Omental fat pad (tissue), 4 donors: ENCODE measurements around the genes TBR1 and FAP.

DNA sequence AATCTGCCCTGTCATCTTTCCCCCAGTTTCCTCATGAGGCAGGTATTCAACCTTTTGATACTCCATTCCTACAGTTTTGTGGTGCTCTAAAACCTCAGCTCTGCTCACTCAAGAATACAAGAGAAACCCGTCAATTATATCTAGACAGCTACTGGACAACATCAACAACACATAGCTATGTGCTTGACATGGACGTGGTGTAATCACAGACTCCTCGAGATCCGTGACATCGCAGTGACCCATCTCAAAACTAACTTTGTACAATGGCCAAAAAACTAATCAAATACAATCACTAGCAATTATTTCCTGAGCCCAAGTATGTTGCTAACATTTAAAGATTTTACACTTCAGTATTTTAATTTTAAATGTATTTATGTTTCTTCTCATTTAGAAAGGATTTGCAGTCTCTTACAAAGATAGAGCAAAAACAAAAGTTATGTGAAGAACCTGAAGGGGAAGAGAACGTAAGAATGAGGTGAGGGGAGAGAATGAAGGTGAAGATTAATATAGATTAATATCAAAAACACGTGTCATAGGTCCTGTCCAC, 23.5 kb downstream of the WDSUB1 start:
- PRO-cap: no peak
- RAMPAGE, long total RNA, 4 experiments: no peak in any of the 4 experiments

- PRO-cap: no peak
- RAMPAGE, long total RNA, 4 experiments: no peak in any of the 4 experiments
Measured at GRCh38 chr2:159290079-159291022, 3.8 kb upstream of the WDSUB1 start.

GRCh38 chr2:159347281-159347810, 60.8 kb upstream of the WDSUB1 start:
- PRO-cap: no peak
- RAMPAGE, long total RNA, 4 experiments: no peak in any of the 4 experiments

DNA sequence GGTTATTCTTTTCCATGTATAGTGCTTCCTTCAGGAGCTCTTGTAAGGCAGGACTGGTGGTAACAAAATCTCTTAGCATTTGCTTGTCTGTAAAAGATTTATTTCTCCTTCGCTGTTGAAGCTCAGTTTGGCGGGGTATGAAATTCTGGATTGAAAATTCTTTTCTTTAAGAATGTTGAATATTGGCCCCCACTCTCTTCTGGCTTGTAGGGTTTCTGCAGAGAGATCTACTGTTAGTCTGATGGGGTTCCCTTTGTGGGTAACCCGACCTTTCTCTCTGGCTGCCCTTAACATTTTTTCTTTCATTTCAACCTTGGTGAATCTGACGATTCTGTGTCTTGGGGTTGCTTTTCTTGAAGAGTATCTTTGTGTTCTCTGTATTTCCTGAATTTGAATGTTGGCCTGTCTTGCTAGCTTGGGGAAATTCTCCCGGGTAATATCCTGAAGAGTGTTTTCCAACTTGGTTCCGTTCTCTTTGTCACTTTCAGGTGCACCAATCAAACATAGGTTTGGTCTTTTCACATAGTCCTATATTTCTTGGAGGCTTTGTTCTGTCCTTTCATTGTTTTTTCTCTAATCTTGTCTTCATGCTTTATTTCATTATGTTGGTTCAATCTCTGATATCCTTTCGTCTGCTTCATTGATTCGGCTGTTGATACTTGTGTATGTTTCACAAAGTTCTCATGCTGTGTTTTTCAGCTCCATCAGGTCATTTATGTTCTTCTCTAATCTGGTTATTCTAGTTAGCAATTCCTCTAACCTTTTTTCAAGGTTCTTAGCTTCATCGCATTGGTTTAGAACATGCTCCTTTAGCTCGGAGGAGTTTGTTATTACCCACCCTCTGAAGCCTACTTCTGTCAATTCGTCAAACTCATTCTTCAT, 141.4 kb downstream of the BAZ2B start:
- PRO-cap: no peak
- RAMPAGE, long total RNA, 4 experiments: no peak in any of the 4 experiments

GRCh38 chr2:159713594-159713942, 1.3 kb downstream of the MARCHF7 start:
- PRO-cap: no peak
- RAMPAGE, long total RNA, 4 experiments: no peak in any of the 4 experiments

GRCh38 chr2:160407291-160408293, 86.0 kb downstream of the RBMS1 start:
- PRO-cap: unidirectional peak, minus-strand start at chr2:160407903
- RAMPAGE, long total RNA, 4 experiments: no peak in any of the 4 experiments

GRCh38 chr2:160647788-160648849, 154.5 kb upstream of the RBMS1 start:
- PRO-cap: no peak
- RAMPAGE, long total RNA, 4 experiments: no peak in any of the 4 experiments

- PRO-cap: no peak
- RAMPAGE, long total RNA, 4 experiments: no peak in any of the 4 experiments
Measured at GRCh38 chr2:161139448-161139994, 20.7 kb upstream of the TANK start.

- PRO-cap: no peak
- RAMPAGE, long total RNA, 4 experiments: no peak in any of the 4 experiments
Measured at GRCh38 chr2:161280973-161281453, 27.2 kb upstream of the PSMD14 start.

DNA sequence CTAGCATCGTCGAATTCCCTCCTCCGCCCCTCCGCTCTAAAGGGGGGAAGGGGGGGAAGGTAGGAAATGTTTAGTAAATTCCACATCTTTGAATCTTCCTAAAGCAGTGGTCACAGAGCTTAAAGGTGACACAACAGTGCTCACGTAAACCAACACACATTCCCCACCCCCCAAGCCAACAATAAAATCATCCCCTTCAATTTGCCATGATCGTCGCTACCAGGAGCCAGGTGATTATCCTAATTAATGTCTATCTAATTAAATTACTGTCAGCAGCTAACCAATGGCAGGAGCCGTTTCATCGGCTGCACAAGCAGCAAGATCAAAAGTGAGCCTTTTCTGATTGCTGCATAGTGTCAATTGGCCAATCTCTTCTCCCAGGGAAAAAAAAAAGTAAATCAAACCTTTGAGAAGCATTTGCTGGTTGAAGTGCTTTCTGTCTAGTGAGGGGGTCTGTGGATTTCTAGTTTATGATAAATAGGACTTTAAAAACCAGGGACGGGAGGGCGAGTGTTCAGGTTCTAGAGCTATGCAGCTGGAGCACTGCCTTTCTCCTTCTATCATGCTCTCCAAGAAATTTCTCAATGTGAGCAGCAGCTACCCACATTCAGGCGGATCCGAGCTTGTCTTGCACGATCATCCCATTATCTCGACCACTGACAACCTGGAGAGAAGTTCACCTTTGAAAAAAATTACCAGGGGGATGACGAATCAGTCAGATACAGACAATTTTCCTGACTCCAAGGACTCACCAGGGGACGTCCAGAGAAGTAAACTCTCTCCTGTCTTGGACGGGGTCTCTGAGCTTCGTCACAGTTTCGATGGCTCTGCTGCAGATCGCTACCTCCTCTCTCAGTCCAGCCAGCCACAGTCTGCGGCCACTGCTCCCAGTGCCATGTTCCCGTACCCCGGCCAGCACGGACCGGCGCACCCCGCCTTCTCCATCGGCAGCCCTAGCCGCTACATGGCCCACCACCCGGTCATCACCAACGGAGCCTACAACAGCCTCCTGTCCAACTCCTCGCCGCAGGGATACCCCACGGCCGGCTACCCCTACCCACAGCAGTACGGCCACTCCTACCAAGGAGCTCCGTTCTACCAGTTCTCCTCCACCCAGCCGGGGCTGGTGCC, at the start of gene TBR1:
TSS of gene TBR1 (plus strand) at position 416 of the 1,131 bp plus-strand sequence.
- PRO-cap: no peak
- RAMPAGE, long total RNA, 4 experiments: no peak in any of the 4 experiments

- PRO-cap: no peak
- RAMPAGE, long total RNA, 4 experiments: no peak in any of the 4 experiments
Measured at GRCh38 chr2:162011743-162012017, 62.3 kb downstream of the DPP4 start.

DNA sequence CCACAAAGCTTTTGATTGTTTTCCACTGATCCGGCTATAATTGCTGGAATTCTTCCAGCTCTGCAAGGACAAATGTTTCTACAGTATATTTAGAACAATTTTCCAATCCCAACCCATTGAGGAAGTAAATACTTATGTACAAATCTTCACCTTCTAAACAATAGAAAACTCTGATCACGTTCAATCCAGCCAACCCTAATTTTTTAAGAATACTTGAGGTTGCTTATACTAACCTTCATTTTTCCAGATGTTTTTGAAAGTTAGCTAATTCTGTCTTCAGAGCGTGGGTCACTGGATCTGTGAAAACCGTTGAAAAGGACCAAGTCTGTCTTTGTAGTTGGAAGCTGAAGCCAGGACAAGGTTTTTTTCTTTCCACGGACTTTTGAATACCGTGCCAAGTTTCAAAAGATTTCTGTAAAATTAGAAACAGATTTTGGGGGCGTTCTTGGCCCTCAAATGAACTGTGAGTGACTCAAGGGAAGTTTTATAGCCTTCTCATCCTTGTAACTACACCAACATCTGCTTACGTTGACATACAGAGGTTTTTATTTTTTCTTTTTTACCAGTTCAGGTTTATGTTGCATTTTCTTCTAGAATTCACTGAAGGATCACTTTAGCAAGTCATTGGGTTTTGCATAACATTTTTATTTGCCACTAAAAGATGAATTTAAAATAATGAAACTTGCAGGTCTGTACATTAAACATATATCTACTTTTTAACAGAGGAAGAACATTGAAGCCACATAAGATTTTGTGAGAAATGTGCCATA, at the start of gene FAP:
TSS of gene FAP (minus strand) at position 357 of the 770 bp plus-strand sequence.
- PRO-cap: no peak
- RAMPAGE, long total RNA, 4 experiments: start-site peak on the minus strand in 3 of 4 experiments, centred at positions 319 to 338 of the sequence, 5 to 69 reads per replicate

DNA sequence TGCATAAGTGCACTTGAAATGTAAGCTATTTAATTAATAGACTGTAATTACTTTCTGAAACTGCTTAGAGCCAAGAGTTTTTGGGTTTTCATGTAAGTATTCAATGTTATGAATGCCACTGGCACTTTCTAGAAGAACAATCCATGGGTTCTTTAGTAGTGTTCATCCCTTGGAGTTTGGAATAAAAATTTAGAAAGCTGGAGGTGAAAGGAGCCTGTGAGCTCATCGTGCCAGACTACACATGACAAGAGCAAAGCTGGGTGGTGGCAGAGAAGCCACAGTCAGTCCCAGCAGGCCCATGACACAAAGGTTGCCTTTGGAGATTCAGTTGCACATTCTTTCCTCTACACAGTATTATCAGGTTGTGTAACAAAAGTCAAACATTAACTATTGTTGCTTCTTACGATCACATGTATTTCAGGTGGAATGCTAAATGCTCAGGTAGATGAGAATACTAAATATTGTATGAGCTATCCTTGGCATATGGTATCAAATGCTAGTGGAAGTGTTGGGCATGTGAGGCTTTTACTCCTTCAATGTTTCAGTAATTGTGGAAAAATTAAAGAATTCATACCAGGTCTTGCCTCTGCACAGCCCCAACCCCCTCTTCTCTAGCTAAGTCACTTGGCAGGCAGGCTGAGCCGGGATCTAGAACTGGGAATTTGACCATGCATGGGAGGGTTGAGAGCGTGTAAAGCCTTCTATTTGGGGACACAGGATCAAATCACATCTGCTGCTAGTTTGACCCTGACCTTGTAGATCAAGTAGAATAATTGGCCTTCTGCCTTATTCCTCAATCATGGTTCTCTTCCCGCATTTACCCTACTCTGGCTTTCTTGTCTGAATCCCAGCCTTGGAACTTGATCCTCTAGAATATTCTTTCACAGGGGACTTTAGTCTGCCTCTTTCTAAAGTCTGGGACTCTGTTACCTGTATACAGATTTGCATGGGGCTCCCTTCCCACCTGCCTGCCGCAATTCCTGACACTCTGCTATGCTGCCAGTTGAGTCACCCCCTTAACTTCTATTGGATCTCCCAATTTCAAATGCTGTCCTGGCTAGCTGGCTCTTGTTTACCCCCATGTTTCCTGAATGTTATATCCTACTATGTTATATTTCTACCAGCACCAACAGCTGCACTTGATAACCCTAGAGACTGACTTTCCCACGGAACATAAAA, 231.0 kb downstream of the GCA start:
- PRO-cap: no peak
- RAMPAGE, long total RNA, 4 experiments: no peak in any of the 4 experiments

DNA sequence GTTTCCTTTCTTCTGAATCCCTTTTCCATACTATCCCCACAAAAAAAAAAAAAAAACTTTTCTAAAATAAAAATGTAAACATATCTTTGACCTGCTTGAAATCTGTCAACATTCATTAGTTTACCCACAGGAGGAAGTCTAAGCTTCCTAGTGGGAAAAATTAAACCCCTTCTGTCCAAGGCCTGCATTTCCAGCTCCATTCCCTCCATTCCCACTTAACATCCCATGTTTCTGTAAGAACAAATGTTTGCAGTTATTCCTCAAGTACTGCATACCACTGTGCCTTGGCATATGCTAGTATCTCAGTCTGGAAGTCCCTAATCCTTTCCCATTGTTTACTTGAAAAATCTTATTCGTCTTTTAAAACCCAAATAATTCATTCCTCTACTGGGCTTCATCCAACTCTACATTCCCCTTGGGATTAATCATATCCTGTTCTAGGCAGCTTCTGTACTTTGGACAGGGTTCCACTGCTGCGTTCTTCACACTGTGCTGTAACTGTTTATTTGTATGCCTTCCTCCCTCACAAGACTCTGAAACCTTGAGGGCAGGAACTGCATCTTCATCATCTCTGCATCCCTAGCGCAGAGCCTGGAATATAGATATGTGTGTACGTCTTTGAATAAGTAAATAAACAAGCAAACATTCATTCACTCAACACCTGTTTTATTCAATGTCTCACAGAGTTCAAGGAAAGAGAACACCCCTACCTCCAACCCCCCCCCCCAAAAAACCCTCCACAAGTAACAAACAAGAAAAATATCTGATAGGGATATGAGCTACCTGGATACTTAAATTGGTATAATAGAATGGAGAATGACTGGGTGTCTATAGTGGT, 68.3 kb downstream of the FIGN start:
- PRO-cap: no peak
- RAMPAGE, long total RNA, 4 experiments: no peak in any of the 4 experiments

GRCh38 chr2:163702251-163702898, 33.4 kb downstream of the FIGN start:
- PRO-cap: no peak
- RAMPAGE, long total RNA, 4 experiments: no peak in any of the 4 experiments

- PRO-cap: no peak
- RAMPAGE, long total RNA, 4 experiments: no peak in any of the 4 experiments
Measured at GRCh38 chr2:164622224-164623222, 1.2 kb upstream of the GRB14 start.

- PRO-cap: no peak
- RAMPAGE, long total RNA, 4 experiments: no peak in any of the 4 experiments
Measured at GRCh38 chr2:164776149-164776817, 65.3 kb downstream of the COBLL1 start.

- PRO-cap: no peak
- RAMPAGE, long total RNA, 4 experiments: no peak in any of the 4 experiments
Measured at GRCh38 chr2:164823423-164824105, 18.1 kb downstream of the COBLL1 start.

DNA sequence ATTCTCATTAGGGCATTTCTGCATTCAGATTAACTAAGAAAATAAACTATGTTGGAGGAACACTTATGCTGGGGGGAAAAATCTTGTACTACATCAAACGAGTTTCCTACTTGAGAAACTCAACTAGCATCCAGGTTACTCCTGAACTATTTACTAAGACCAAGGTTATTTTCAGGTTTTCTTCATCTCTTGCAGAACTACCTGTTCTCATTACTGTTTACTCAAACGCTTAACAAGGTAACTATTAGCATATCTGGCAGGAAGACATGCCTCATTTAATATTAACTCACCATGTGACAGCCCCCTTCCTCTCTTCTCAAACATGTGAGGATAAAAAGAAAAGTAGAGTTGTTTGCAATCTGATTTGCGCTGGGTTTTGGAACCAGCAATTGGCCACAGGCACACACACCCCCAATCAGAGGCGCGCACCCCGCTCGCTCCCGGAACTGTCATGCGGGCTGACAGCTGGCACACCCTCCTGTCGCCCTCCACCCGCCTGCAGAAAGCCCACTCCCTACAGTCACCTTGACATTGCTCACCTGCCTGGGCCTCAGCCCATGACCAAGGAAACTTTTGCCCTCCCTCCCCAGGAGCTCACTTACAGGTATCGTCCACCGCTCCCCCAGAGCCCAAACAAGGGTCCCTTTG, 1.3 kb downstream of the COBLL1 start:
- PRO-cap: no peak
- RAMPAGE, long total RNA, 4 experiments: start-site peak on the plus strand in 2 of 4 experiments, centred at positions 480 to 486 of the sequence, 6 to 8 reads per replicate

DNA sequence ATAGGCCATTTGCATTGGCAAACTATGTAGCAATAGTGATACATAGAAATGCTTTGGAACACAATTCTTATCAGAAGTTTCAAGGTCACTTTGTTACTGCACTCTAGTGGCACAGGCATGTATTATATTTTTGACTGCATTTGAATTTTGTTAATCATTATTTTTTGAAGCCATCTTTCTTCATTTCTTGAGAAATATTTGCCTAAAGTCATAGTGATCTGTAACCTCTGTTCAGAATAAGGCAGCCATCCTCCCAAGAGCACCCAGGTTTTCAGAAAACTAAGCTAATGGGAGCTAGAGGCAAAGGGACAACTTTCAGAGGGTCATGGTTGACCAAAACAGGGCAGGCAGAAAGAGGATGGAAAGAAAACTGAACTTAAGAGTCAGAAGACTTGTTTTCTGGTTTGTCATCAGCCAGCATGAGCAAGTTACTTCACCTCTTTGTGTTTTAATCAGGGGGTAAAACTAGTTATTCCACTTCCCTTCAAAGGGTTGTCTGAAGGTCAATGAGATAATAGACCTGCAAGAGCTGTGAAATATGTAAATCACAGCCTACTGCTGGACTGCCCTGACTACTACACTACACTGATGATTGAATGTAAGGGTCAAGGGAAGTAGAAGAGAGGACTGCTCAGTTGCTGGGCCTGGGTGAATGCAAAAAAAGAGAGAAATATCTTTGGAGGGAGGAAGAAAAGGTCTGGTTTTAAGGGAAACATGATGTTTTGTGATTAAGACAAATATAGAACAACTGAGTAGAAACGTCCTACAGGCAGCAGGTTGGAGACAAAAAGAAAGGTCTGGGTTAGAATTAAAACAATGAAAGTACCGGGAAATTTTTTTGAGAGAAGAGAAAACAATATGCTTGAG, 41.4 kb downstream of the SLC38A11 start:
- PRO-cap: no peak
- RAMPAGE, long total RNA, 4 experiments: no peak in any of the 4 experiments